Mesenchymal stem cell of adipose (primary cell): ENCODE measurements around a stretch of chr18.

DNA sequence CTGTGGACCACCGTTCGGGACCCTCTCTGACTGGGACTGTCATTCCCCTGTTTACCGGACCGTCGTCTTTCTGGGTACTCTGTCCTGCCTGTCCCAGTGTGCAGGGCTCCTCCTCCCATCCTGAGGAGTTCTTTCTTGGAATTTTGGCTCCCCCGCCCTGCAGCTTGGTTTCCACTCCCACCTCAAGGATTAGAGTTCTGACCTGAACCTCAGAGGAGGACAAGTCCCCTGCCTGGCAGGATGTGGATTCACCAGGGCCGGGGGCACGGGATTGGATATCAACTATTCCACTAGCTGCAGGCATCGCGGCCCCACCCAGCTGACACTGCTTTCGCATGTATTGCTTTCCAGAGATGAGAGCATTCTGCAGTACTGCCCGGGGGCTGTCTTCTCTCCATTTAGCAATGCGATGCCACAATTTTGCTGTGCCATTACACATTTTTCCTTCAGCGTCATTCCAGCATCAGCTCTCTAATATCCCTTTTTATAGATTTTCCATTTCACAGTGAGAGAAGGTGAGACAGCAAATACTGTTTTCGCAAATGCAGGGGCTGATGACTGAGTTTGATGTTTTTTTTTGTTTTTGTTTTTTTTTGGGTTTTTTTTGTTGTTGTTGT lies 41.9 kb downstream of the CTIF start:
- CAGE, long polyA plus RNA = no peak

GRCh38 chr18:48713219-48714074 lies 174.6 kb downstream of the CTIF start:
- CAGE, long polyA plus RNA = no peak

DNA sequence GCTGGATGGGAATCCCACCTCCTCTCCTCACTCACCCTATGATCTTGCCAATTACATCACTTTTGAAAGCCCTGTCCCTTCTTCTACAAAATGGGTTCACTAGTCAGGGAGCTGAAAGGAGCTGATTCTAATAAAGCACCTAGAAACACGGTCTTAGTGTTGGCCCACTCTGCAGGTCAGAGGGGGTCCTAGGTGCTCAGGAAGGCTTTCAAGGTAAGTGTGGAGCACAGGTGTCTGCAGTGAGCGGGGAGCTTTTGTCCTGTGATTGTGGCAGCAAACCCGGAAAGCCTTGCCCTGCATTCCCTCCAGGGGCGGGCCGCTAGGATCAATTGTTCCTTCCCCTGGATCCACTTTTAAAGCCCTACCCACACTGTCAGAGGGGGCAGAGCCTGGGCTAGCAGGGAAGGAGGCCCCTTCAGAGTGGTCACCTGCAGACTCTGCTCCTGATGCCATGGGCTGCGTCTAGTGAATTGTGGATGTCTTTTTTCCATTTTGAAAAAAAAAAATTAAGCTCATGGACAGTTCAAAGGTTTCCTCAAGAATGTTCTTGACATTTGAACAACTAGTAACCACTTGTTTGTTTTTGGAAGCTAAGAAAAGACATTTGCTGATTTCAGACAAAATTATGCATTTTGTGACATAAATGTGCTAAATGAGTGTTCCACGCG lies 176.1 kb downstream of the CTIF start:
- CAGE, long polyA plus RNA = no peak

DNA sequence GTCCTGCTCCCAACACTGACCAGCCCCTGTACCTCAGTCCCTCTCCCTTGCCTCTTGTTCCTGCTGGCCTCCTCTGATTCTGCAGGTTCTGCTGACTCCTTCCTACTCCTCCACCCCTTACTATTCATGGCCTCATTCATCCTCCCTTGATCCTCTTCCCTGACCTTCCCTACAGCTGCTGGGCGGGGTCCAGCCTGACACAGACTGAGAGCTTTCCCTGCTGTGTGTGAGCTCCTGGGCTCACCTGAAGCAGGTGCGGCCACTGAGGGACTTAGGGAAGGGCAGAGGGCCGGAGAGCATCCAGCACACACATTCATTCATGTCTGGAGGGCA lies 185.6 kb downstream of the CTIF start:
- CAGE, long polyA plus RNA = no peak

DNA sequence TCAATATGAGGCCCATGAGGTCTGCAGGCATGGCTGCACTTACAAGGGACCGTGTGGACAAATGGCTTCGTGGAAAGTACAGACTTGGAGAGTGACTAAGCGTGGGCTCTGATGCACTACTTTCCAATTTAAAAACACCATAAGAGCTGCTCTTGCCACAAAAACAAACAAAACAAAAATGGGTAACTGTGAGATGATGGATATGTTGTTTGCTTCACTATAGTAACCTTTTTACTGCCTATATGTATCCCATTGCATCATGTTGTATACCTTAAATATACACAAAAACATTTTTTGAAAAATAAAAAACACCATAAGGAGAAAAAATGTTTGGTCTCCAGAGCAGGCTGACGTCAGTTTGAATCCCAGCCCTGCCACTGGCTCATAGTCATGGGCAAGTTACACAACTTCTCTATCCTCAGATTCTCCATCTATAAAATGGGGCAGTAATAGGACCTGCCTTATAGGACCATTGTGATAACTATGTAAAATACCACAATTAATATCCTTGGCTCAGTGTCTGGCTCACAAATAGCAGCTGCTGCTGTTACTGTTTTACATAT lies 135.7 kb downstream of the SMAD7 start:
- CAGE, long polyA plus RNA = no peak

DNA sequence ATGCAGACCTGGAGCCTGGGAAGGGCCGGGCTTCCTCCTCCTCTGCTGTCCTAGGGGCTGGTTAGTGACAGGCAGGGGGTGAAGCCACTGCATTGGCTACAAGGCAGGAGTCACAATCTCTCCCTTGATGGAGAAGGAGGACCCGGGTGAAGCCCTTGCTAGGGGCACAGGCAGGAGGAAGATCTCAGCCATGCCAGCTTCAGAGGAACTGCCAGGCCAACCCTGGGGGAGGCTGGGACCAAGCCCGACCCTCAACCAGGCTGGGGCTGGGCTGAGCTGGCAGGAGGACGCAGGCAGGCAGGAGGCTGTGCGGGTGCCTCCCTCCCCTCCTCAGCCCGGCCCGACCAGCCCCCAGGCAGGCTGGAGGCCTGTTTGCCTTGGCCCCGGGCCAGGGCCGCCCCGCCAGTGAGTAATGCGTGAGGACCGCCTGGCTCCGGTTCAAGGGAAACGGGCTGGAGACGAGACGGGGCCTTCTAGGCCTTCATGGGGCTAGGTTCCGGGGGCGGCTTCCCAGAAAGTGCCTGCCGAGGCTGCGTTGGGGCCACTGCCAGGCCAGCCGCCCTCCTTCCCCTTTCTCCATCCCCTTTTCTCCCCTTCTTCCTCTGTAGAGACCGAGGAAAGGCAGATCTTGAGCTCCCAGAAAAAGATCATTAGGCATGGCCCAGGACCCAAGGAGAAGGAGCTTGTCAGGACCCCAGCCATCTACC lies 48.8 kb downstream of the SMAD7 start:
- CAGE, long polyA plus RNA = no peak

DNA sequence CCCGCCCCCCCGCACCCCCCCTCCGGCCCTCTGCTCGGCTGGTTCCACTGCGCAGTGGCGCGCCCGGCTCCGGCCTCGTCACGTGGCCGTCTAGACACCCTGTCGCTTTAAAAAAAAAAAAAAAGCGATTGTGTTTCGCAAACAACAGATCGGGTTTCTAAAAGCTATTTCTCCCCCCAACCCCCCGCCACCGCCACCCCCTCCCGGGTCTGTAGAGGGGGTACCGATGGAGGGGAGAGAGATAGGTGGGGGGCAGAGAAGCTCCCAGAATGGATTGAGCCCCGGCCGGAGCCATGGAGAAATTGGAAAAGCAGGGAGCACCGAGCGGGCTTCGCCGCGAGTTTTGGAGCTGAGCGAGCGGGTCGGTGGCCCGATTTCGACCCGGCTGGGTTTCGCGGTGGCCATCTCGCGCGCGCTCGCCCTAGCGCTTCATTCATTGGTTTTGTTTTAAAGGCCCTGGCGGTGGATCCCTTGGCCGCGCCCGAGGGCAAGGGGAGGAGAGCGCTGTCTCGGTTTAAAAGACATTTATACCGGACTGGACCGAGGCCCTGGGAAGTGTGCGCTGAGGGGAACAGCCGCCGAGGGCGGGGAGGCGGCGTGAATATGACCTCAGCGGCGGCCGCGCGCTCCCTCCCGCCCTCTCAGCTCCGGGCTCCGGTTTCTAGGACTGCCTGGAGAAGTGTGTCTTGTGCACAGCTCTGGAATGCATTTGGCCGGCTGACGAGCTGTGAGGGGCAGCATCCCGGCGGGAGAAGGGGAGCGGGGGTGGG lies 1.6 kb upstream of the SMAD7 start:
- CAGE, long polyA plus RNA = no peak

GRCh38 chr18:48974675-48975171 lies 24.0 kb upstream of the SMAD7 start:
- CAGE, long polyA plus RNA = no peak

DNA sequence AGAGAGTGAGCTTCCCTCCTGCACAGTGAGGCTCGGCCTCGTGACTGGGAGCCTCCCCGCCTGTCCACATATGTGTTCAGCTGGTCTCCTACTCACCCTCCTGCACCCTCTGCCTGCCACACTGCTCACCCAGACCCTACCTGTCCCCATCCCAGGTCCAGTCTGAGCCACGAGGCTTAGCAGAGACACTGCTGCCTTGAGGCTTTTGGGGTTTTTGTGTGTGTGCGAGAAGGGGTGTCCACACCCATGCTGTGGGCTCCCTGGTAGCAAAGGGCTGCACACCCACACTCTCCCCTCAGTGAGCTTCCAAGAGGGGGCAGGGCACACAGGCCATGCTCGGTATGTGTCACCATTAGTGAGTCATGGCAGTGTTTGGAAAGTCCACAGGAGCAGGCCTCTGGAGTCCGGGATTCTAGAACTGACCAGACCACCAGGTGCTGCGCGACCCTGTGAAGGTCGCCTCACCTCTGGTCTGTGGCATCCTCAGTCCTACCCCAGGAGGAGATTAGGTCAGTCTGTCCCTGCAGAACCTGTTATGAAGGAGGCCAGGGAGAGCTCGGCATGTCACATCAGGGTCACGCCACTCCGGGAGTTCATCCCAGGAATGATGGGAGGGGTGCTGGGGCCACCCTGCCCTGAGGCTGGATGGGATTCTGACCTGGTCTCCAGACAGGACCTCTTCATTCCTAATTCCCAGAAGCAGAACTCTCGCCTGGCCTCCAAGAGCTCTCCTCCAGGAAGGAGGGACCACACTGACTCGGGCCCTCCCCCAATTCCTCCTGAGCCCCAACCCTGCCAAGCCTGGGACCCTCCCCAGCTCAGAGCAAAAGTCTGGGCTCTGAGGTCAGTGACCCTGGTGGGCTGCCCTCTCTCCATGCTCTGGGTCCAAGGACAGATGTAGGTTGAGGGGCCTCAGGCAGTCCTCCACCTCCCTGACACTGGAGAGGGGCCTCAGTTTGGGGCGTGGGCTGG lies 40.0 kb upstream of the SMAD7 start:
- CAGE, long polyA plus RNA = no peak

DNA sequence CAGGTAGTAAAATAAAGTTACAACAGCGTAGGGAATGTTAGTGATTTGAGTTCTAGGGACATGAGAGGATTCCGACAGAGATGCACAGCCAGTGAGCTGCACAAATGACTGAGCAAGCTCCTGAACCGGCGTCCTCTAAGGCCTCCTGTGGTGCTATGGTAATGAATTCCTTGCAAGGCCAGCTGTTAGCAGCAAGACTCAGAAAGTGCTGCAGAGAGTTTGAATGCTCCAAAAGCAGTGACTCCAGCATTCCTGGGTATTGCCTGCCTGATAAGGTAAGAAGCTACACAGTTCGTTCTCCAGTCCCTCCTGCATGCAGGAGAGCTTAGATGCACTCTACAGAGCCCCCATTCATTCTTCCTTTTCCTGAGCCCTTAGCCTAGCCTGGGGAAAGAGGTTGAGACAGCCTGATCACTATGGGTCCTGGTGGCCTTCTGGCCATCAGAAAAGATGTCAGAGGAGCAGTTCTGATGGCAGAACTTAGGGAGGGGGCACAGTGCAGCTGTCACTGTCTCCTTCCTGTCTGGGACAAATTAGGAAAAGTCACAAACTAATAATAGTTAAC lies 4.9 kb upstream of the DYM start:
- CAGE, long polyA plus RNA = no peak

- CAGE, long polyA plus RNA = no peak
Observed at GRCh38 chr18:49489113-49489892, 2.3 kb upstream of the C18orf32 start.

GRCh38 chr18:49612975-49613414 lies 51.1 kb downstream of the LIPG start:
- CAGE, long polyA plus RNA = no peak

- CAGE, long polyA plus RNA = no peak
Observed at GRCh38 chr18:49849254-49850173, 36.2 kb upstream of the ACAA2 start.

DNA sequence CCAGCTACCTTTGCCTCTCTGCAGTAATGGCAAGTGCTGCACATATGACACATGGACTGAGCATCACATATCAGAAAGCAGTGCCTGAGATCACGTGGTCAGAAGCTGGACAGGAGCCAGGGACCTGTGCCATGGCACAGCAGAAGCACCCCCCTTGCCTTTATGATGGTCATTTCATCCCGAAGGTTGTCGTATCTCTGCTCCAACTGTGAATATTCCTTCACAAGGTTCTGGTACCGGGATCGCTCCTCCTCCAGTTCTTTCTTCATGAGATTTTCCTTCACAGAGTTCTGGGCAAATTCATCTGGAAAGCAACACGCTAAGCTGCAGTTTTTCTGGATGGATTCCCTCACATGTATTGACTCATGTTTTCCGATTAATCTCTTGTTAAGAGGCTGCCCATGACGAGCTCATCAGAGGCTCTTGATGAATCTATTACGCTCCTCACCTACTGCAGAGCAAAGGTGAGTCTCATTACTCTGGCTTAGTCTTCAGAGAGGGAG lies 65.5 kb upstream of the ACAA2 start:
- CAGE, long polyA plus RNA = no peak

- CAGE, long polyA plus RNA = no peak
Observed at GRCh38 chr18:49953055-49953451, 139.7 kb upstream of the ACAA2 start.

DNA sequence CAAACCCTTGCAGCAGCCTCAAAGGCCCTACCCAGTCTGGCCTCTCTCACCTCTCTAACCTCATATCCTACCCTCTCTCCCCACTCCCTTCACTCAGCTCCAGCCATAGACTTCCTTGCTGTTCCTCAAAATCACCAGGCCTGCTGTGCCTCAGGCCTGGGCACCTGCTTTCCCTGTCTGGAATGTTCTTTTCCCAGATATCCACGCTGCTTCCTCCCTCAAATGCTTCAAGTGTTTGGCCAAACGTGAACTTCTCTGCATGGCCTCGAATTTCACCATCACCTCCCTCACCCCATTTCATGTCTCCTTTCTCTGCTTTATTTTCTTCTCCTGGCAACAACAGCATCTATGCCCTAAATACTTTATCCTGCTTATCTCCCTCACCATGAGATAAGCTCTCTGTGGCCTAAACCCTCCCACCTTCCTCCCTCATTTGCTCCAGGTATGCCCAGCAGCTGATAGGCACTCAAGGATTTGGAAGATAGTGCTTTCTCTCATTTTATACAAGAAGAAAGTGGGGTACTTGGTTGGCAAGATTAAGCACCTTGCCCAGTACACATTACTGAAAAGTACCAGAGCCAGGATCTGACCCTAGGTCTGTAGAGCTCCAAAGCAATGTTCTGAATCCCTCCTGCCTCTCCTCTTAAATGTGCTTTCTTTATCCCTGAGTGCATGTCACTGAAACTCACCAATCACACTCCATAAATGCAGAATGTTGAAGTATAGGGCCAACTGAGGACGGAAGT lies 84.8 kb downstream of the MYO5B start:
- CAGE, long polyA plus RNA = no peak

- CAGE, long polyA plus RNA = no peak
Observed at GRCh38 chr18:50297721-50298395, 10.4 kb upstream of the CXXC1 start.

GRCh38 chr18:50560362-50561598 lies 893 bp downstream of the MAPK4 start:
- CAGE, long polyA plus RNA = no peak

- CAGE, long polyA plus RNA = no peak
Observed at GRCh38 chr18:50748186-50748661, 71.6 kb downstream of the MRO start.

DNA sequence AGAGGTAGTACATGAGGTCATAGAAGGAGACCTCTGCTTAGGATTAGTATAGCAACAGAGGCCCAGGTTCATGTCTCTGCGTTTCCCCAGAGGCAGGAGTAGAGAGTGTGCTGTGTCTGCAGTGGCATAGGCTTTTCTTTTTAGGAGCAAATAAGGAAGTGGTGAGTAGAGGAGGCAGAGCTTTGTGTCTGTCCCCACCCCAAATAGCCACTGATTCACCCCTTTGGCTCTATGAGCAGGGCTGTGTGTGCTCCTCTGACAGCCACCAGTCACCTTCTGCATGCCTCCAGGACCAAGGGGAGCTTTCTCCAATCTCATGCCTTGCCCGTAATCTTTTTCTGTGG lies 23.6 kb upstream of the ELAC1 start:
- CAGE, long polyA plus RNA = no peak